Epidermal melanocyte (primary cell): ENCODE measurements around the gene DBT.

DNA sequence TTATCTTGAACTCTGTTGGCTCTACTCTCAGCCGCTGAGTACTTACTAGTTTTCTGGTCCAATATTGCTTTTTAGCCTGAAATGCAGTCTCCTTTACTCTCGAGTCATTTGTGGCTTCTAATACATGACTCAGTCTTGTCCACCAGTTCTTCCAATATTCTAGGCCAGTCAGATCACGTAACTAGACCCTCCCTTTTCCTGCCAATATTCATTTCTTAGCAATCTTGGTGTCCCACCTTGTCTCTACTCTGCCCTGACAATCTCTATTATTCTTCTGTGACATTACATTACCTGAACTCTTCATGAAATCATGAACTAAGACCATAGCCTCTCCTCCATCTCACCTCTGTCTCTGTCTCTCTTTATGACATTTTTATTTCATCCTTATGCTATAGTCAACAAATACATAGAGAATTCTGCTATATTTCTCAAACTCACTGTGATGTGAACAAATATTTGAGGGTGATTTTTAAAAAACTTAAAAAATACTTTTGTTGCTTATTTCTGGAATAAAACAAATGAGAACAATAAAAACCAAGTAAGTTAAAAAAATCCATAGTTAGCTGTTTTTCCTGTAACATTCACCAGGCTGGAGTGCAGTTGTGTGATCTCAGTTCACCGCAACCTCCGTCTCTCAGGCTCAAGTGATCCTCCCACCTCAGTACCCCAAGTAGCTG, 555.6 kb downstream of the DPYD start:
- RRBS = no CpG with 5 or more reads among the region's 5 CpGs

GRCh38 chr1:98049755-98050157, 128.9 kb upstream of the DPYD start:
- RRBS = no CpG with 5 or more reads among the region's 6 CpGs

DNA sequence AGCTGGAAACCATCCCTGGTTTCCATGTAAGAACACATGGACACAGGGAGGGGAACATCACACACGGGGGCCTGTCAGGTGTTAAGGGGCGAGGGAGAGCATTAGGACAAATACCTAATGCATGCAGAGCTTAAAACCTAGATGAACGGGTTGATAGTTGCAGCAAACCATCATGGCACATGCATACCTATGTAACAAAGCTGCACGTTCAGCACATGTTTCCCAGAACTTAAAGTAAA, 41.1 kb upstream of the PLPPR5 start:
- RRBS = no CpG with 5 or more reads among the region's 4 CpGs

DNA sequence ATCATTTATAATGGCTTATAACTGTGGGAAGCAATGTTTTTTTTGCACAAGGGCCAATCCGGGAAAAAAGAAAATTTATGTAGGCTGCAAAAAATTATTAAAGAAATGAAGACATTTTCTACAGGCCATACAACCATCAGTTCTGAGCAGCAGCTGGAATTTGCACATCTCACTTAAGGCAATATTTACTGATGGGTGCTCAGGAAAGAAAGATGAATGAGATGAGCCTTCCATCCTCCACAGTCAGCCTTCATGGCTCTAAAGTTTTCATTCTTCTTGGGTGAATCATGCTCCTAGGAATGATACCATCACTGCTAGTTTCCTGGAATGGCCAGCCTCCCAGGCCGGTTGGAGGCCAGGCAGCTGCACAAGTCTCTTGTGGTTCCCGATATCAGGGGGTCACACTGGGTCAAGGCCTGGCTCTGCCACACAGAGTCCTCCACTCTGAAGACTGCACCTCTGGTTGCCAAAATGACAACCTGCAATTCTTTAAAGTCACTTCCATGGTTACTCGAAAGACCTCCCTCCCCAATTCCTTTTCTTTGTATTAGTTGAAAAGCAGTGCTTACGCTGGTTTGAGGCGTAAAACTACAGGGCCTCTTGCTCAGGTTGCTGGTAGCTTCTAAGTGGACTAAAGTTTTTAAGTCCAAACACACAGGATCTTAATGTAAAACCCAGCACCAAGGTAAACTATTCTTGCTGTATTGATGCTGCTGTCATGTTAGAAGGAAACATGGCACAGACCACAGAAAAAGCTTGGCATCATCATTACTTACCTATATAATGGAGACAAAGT, 46.2 kb upstream of the PALMD start:
- RRBS = no CpG with 5 or more reads among the region's 6 CpGs

- RRBS = no CpG with 5 or more reads among the region's 3 CpGs
Measured at GRCh38 chr1:99650691-99651418, 4.9 kb downstream of the PALMD start.

DNA sequence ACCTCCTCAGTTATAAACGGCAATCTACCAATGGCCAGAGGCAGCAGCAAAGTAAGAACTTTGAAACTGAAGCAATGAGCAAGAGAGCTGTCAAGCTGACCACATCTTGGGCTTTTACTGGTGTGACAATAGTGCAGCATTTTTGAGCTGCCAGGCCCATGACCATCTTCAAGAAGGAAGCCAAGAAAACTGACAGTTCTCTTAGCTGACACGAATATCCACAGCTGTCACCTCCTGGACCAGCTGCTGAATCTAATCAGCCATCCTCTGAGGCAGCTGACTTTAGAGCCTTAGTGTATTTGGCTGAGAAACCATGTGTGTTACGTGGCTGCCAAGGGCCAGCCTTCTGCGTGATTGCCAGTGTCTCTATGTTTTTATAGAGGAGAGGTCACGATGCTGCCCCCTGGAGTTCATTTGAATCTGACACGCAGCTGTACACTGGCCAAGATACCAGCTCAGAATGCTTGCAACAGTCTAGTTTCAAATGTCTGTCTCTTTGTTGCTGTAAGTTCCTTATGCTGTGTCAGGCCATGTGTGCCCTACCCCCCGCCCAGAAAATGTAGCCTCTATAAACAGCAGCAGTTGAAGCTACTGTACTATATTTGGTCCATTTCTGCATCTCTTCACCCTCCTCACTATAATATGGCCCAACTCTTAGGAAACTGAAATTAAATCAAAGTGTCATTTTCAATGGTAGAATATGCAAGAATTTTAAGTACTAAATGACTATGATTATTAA, 39.7 kb downstream of the PALMD start:
- RRBS = no CpG with 5 or more reads among the region's 7 CpGs

GRCh38 chr1:99710338-99711172, 55.9 kb downstream of the FRRS1 start:
- RRBS = no CpG with 5 or more reads among the region's 8 CpGs

- RRBS = no CpG with 5 or more reads among the region's 4 CpGs
Measured at GRCh38 chr1:99728417-99729142, 37.9 kb downstream of the FRRS1 start.

DNA sequence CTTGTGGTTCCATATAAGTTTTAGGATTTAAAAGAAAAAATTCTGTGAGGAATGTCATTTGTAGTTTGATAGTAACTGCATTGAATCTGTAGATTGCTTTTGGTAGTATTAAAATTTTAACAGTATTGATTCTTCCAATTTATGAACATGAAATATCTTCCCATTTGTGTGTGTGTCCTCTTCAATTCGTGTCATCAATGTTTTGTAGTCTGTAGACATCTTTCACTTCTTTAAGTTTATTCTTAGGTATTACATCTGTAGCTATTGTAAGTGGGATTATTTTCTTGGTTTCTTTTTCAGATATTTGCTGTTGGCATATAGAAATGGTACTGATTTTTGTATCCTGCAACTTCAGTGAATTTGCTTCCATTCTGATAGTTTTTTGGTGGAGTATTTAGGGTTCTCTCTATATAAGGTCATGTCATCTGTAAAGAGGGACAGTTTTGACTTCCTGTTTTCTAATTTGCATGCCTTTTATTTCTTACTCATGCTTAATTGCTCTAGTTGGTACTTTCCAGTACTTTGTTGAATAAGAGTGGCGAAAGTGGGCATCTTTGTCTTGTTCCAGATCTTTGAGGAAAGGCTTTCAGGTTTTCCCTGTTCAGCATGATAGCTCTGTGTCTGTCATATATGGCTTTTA, 8.8 kb downstream of the MFSD14A start:
- RRBS = no CpG with 5 or more reads among the region's 2 CpGs

- RRBS = under 1% methylated on average over 4 of the region's 31 CpGs
Measured at GRCh38 chr1:100249465-100250176, at the start of gene DBT. TSS of gene DBT (minus strand) at chr1:100249834.

DNA sequence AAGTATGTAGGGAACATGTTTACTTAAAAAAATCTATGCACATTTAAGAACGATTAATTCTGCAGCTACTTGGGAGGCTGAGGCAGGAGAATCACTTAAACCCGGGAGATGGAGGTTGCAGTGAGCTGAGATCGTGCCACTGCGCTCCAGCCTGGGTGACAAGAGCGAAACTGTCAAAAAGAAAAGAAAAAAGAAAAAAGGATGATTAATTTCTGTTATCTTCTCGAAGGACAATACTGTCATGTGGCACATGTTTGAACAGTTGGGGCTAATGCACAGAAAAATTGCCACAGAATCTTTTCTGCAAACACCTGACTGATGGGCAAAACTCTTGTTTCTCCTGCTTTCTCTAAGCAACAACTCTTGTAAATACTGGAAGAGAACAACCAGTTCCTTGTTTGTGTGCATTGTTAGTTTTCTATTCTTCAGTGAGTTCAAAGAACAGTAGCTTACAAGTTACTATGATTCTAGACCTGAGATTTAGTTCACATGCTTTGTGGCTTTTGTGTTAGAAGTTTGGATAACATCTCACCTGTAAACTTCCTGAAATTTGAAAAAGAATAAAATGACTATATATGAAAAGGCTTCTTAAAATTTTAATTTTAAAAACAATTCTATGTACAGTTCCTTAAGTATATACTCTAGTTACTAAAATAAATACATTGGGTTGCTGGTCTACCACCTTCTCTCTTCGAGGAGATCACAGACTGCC, 60.7 kb downstream of the CDC14A start:
- RRBS = no CpG with 5 or more reads among the region's 7 CpGs

DNA sequence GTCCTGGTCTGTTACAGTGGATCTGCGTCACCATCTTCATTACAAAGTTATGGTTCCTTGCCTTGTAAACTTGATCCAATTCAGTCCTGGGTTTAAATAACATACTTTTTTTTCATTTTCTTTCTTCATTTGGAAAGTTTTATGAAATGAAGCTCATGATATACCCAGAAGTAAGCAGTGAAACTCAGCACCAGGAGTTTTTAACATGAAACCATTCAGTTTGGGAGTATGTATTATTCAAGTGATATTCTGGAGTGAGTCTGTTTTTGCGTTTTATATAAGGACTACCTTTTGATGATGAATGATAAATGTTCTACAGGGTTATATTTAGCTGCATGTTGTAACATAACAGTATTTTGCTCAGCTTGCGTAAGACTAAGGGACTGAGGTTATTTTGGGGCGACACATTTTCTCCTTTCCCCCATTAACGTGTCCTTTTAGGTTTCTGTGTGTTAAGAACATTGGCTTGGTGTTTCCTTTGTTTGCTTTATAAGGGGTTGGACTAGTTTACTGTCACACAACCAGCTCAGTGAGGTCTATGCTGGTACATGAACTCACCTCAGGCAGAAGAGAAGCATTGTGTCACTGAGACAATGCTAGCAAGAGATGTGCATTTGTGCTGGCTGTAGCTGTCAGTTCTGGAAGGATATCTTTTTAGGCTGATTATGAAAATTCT, 62.3 kb downstream of the CDC14A start:
- RRBS = no CpG with 5 or more reads among the region's 5 CpGs

DNA sequence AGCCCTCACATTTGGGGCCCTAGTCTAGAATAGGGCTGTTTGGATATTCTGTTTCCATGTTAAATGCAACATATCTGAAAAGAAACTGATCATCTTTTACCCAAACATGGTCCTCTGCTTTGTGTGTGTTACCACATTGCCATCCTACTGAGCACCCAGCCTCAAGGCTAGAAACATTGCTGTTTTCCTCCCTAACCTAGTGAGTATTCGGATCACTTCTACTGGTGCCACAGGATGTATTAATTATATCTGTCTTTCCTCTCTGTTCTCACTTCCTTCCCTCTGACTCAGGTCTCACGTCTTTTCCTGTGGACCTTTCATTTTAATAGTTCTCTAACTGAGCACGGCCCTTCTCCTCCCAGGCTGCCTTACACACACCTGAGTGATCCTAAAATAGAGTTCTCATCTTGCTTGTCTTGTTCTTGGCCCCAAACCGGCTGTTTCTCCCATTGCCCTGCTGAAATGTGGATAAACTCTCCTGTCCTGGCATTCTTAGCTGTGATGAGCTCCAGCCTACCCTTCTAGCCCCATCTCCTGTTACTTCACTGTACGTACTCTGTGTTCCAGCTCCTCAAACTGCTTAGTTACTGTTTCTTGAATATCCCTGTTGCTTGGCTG, 91.8 kb downstream of the CDC14A start:
- RRBS = no CpG with 5 or more reads among the region's 5 CpGs

DNA sequence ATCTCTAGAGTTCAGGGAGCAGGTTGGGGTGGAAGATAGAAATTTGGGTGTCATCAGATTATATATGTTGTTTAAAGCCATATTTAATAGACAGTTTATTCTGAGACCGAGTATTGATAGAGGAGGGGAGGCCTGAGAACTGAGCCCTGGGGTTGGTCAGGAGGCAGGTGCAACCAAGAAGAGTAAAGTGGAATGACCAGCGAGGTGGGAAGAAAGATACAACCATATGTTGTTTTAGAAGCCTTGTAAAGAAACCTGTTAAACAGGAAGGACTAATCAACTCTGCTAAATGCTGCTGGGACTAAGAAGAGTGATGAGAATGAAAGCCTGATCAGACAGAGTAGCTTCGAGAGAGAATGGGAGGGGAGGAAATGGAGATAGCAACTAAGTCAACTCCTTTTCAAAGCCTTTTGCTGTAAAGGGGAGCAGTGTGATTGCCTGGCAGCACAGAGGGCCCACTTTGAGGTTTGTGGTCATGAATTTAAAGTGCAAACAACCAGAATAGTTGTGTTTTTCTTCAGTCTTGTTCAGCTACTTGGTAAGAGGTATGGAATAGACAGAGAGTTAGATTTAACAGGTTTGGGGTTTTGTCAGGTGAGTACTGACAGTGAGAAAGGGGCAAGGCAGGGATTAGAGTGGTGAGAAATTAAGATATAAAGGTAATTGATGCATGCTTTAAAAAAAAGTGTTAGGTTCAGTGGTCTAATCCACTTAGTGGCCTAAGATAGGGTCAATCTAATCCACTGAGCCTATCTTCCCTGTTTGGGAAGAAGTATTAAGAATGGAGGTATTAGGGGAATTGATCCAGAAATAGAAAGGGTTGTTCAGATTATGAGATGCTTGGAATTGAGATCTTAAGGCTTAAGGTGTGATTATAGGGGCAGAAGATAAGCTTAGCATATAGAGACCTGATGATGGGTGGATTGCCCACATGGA, 31.5 kb downstream of the SLC30A7 start:
- RRBS = no CpG with 5 or more reads among the region's 3 CpGs

DNA sequence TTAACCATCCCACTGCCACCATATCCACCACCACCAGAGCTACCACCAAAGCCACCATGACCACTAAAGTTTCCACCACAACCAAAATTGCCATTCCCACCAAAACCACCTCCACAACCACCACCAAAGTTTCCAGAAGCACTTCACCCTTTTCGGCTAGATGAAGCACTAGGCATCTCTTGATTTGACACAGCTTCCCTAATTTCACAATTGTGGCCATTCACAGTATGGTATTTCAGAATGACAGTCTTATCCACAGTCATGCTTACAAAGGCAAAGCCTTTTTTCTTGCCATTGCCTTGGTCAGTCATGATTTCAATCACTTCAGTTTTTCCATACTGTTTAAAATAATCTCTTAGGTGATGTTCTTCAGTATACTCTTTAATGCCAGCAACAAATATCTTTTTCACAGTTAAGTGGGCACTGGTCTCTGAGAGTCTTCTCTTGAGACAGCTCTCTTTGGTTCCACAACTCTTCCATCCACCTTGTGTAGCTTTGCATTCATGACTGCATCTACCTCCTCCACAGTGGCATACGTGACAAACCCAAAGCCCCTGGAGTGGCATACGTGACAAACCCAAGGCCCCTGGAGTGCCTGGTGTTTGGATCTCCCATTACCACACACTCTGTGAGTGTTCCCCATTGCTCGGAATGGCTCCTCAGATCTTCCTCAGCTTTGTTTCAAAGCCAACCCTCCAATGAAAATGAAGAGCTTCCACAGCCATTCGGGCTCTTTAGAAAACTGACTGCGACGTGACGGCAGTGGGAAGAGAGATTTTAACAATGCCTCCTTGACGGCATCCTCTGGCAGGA, 45.6 kb downstream of the SLC30A7 start:
- RRBS = no CpG with 5 or more reads among the region's 9 CpGs

GRCh38 chr1:100949164-100950072, 53.5 kb downstream of the SLC30A7 start:
- RRBS = no CpG with 5 or more reads among the region's 8 CpGs

GRCh38 chr1:101101566-101101765, 75.9 kb upstream of the DPH5 start:
- RRBS = no CpG with 5 or more reads among the region's 1 CpG

GRCh38 chr1:101179035-101179499, 57.8 kb upstream of the S1PR1 start:
- RRBS = no CpG with 5 or more reads among the region's 7 CpGs

DNA sequence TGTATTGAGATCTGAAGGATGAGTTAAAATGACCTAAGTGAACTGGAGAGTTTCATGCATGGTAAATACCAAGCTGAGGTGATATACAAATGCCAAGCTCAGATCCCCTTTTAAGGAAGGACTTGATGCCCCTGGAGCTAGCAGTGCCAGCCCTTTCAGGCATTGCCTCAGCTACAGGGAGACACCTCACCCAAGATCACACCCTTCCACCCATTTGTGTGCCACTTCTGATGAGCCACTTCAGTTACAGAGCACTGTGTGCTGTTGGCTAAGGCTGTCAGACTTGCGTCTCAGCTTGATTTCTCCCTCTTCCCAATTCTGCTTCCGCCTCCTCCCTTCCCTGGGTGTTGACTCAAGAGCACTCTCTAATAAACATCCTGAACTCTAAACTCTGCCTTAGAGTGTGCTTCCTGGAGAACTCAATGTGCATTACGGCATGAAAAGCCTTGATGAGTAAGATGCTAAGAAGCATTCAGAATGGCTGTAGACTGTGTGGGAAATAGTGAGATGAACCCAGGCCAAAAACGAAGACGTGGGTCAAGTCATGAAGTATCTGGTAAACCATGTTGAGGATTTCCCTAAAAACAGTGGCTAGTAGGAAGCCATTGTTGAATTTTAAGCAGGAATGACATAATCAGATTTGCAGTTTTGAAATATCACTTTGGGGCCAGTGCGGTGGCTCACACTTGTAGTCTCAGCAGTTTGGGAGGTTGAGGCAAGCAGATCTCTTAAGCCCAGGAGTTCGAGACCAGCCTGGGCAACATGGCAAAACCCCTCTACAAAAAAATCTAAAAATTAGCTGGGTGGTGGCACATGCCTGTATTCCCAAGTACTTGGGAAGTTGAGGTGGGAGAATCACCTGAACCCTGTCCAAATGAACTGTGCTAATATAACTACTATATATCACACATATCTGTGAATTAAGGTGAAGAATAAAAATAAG, 54.8 kb upstream of the S1PR1 start:
- RRBS = no CpG with 5 or more reads among the region's 7 CpGs

DNA sequence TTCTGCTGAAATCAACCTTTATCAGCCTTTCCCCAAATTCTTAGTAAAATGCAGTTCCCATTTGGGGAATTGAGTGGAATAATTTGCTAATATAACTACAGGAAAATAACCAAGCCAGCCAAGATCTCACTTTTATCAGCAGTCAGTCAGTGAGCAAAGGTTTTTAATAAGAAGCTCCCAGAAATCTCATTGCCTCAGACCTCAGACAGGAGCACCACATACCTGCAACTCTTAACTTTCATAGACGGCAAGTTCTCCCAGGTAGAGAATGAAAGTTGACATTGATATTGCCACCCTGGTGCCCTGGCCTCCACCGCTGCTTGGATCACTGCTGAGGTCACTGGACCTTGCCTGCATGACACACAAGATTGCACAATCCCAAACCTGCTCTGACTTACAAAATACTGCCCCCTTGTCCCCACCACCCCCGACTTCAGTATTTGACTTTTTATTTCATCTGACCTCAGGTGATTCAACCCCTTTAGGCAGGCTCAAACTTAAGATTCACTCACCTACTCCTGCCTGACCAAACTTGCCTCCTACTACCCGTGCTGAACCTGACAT, 43.2 kb upstream of the S1PR1 start:
- RRBS = no CpG with 5 or more reads among the region's 4 CpGs